ENCODE measurements around the genes SCAP and CAMP.

GRCh38 chr3:46988705-46989940 is 9.7 kb downstream of the NBEAL2 start:
- RRBS = no CpG with 5 or more reads among the region's 25 CpGs

DNA sequence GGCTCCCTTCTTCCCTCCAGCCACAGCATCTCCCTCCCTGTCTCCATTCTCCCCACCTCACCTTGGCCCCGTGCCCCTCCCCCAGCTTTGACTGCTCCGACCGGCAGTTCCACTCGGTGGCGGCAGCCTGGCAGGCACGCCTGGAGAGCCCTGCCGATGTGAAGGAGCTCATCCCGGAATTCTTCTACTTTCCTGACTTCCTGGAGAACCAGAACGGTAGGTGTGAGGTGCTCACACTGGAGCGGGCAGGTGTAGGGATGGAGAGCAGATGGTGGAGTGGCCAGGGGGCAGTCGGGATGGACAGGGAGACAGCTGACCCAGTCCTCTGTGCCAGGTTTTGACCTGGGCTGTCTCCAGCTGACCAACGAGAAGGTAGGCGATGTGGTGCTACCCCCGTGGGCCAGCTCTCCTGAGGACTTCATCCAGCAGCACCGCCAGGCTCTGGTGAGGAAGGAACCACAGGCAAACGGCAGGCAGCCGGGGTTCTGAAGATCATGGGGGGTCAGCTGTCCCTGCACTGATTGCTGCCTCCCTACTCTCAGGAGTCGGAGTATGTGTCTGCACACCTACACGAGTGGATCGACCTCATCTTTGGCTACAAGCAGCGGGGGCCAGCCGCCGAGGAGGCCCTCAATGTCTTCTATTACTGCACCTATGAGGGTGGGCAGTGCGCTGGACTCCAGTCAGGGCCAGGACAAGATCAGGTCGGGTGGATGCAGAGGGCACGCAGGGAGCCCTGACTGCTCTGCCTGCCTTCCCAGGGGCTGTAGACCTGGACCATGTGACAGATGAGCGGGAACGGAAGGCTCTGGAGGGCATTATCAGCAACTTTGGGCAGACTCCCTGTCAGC is 26.2 kb downstream of the NBEAL2 start:
- RRBS = 89% methylated on average over 5 of the region's 28 CpGs

- RRBS = no CpG with 5 or more reads among the region's 8 CpGs
These were observed 27.0 kb downstream of the NBEAL2 start for GRCh38 chr3:47006255-47007098.

DNA sequence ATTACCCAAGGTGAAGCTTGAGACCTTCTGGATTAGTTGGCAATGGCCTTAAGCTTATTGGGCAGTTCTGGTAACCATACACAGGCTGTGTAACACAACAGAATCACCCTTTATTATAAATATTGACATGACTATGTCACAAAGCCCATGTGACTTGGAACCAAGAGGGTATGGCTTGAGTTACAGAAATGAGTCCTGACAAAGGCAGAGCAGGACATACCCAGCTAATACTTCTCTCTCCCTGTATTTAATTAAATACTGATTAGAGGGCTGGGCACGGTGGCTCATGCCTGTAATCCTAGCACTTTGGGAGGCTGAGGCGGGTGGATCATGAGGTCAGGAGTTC is 43.4 kb downstream of the NBEAL2 start:
- RRBS = no CpG with 5 or more reads among the region's 2 CpGs

GRCh38 chr3:47087361-47087987 is 76.4 kb downstream of the SETD2 start:
- RRBS = no CpG with 5 or more reads among the region's 12 CpGs

DNA sequence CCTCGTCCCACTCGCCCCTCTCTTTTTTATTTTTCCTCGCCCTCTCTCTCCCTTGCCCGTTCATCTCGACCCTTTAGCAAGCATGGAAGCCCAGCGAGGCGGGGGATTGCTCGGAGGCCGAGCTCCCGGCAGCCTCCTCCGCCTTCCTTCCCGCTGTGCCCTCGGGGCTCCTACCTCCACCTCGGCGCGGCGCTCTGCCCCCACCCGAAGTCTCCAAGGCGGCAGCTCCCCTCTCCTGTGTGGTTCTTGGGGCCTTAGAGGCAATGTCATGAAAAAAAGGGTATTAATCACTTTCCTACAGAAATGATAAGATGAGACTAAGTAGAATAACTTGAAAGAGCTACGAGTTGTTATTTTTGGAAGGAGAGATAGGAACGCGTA is 703 bp upstream of the SETD2 start:
- RRBS = no CpG with 5 or more reads among the region's 22 CpGs

- RRBS = no CpG with 5 or more reads among the region's 9 CpGs
These were observed 18.2 kb upstream of the PTPN23 start for GRCh38 chr3:47362481-47363183.

DNA sequence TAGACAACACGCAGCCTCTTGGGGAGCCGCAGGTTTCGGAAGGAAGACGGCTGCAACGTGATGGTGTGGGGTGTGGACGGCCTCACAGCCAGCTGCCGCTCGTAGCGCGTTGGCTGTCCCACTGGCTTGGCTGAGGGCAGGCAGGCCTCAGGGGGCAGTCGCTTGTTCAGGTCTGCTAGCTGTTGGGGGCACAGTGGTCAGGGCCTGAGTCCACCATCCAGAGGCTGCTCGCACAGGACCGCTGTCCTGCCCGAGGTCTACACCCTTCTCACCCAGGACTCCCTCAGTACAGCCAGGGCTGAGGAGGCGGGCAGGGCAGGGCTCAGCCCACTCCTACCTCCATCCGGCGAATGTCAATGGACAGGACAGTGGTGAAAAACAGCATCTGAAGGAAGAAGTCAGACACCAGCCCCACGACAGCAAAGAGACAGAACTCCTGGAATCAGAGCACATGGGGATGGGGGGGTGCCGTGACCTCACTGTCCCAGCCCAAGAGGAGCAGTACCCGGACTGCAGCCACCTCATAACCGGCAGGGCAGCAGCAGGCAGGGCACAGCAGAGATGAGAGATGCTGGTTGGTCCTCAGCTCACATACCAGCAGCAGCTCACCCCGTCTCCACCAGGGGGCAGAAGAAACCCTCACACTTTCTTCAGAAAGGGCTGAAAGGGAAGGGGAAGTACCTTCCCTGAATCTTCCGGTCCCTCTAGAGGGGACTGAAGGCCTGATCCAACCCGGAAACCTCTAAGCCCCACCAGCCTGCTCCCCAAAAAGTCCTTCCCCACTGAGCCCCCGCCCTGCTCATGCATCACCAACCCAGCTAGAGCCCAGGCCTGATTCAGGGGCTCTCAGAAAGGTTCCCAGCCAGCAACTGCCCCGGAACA is 40.0 kb downstream of the PTPN23 start:
- RRBS = 0% methylated on average over 1 of the region's 26 CpGs

DNA sequence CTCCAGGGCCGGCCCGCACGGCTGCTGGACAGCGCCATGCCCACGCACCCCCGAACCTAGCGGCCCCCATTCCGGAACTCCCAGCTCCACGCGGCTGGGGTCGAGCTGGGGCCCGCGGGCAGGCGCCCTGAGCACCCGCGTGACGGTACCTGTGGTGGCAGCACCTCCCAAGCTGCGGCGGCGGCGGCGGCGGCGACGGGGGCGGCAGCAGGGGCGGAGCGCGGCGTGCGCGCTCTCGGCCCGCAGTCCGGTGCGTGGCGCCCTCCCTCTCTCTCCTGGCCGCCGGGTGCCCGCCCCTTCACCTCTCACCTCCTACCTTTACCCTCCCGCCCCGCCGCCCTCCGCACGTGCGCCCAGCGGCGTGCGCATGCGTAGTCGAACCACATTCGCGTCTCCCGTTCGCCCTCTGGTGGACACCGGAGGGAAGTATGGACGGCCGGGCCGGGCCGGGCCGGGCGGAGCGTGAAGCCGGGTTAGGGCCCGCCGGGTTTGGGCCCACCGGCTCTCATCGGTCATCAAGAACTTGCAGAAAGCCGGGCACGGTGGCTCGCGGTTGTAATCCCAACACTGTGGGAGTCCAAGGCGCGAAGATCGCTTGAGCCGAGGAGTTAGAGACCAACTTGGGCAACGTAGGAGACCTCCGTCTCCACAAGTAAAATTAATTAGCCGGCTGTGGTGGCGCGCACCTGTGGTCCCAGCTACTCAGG is at the start of gene SCAP:
Gene SCAP (minus strand): TSS at position 292 of the 707 bp plus-strand sequence.
- RRBS = under 1% methylated on average over 10 of the region's 81 CpGs

GRCh38 chr3:47562275-47562708 is 16.4 kb downstream of the CSPG5 start:
- RRBS = no CpG with 5 or more reads among the region's 3 CpGs

DNA sequence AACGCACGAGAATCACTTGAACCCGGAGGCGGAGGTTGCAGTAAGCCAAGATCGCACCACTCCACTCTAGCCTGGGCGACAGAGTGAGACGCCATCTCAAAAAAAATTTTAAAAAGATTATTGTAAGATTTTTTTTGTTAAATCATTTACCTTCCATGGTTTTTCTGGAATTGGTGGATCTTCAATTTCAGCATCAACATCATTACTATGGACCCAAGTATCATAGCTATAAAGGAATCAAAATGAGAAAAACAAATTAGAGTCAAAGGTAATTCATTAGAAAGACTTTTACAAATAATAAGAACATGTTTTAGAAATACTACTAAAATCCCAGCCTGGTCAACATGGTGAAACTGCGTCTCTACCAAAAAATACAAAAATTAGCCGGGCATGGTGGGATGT is 67.4 kb downstream of the SMARCC1 start:
- RRBS = no CpG with 5 or more reads among the region's 9 CpGs

DNA sequence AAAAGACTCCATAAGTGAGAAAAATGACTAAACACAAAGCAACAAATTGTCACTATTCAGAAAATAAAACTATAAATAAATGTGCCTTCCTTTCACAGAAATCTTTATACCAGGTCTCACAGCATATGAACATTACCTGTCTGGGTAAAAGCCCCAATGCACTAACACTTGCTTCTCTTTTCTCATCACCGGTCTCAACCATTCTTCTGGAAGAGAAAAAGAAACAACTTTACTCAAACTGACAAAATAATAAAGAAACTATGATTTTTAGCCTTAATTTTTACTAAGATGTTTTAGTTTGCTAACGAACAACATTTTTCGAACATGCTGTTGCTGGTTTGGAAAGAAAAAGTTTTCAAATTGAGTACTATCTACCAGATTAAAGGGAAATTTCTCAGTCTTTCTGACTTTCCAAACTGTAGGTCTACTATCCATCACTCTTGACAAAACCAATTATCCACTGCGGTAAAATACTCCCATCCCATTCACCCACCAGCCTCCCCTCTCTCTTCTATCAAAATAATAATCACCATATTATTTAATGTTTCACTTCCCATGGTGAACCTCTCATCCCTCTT is 61.1 kb downstream of the SMARCC1 start:
- RRBS = no CpG with 5 or more reads among the region's 4 CpGs

GRCh38 chr3:47780957-47781588 is 620 bp downstream of the SMARCC1 start:
- RRBS = 2% methylated on average over 22 of the region's 43 CpGs

DNA sequence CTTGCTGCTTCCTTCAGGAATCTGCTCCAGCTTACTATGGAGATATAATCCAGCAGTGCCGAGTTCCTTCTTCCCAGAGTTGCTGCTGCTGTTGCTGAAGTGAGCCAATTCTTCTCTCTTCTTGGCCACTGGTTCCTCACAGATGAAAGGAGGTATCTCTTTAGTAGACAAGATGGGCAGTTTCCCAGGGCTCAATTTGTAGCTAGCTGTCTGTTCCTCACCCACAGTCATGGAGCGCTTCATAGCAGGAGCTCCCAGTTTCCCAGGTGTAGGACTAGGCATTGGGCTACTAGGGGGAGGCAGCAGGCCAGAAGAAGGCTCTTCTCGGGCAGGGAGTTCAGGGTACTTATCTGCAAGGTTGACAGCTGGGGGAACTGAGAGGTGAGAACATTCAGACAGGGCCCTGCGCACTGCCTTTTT is 88.3 kb downstream of the DHX30 start:
- RRBS = no CpG with 5 or more reads among the region's 4 CpGs

DNA sequence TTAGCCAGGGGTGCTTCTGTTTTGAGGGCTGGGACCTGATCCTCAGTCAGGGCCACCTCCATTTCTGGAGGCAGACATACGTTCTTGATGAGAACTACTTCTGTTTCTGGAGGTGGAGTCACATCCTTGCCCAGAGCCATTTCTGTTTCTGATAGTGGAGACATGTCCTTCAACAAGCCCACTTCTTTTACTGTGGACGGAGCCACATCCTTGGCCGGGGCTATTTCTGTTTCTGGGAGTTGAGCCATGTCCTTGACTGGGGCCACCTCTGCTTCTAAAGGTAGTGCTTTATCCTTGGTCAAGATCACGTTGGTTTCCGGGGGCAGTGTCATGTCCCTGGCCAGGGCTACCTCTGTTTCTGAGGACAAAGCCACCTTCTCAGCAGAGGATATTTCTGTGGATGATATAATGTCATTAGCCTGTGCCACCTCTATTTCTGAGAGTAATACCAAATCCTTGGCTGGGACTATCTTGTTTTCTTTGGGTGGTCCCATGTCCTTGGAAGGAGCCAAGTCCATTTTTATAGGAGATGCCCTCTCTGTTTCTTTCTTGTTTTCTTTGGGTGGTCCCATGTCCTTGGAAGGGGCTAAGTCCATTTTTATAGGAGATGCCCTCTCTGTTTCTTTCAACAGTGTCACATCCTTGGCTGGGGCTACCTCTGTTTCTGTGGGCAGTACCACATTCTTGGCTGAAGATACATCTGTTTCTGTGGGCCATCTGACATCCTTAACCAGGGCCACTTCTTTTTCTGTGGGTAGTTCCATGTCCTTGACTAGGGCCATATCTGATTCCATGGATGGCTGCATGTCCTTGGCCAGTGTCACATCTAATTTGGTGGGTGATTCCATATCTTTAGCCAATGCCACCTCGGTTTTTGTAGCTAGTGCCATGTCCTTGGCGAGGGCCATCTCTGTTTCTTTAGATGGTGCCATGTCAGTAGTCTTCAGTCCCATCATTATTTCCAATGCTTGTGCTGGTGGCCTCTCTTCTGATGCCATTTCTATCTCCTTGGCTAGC is 99.8 kb downstream of the MAP4 start:
- RRBS = 95% methylated on average over 3 of the region's 7 CpGs

- RRBS = no CpG with 5 or more reads among the region's 6 CpGs
These were observed 20.2 kb downstream of the MAP4 start for GRCh38 chr3:47996001-47996458.

- RRBS = no CpG with 5 or more reads among the region's 3 CpGs
These were observed 37.3 kb downstream of the CDC25A start for GRCh38 chr3:48150948-48151293.

- RRBS = no CpG with 5 or more reads among the region's 16 CpGs
These were observed at the start of gene CAMP for GRCh38 chr3:48222641-48223697. Gene CAMP (plus strand): TSS chr3:48223495.

- RRBS = 72% methylated on average over 7 of the region's 15 CpGs
These were observed 4.6 kb downstream of the PLXNB1 start for GRCh38 chr3:48425138-48425767.

DNA sequence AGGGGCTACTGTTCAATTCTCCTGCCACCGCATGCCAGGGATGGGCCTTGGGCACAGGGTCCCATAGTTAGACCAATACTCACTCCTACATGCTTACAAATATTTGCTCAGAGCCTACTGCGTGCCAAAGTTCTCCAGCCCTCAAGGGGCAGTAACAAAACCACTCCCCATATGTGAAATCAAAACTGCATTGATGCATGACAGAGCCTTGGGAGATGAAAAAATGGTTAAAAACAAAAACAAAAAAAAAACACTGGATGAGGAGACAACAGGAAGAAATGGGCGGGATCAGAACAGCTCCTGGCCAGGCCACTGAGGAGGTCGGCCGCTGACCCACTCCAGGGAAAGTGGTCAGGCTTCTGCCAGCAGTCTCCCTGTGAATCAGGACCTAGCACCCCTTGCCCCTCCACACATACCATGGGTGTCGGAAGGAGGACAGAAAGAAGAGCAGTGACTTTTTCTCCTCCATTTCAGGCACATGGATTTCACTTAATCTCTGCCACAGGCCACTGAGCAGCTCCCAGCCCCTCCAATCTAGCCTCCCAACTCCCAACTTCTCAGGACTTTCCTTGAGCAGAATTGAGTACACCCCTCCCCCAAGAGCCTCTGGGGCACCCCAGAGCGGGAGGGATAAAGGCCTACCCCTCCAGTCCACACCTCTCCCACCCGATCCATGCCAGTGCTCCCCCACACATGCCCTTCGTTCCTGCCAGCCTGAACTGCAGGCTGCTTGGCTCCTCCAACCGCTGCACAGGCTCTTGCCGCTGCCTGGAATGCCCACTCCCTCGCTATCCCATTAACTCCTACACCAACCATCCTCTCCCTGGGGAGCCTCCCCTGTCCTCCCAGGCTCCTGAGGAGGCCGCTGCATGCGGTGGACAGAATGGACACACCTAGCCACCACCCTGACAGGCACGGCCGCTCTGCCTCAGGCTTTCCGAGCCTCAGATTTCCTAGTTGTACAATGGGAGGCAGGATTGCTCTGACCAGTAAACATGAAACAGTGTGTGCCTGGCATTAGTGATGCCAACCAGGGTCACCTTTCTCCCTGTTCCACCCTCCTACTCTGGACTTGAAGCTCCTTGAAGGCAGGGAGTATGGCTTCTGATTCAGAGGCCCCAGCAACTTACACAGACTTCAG is 2.6 kb downstream of the PLXNB1 start:
- RRBS = no CpG with 5 or more reads among the region's 17 CpGs

Data from PFSK-1 (cell line).